ENCODE data around the gene TMEM40.

DNA sequence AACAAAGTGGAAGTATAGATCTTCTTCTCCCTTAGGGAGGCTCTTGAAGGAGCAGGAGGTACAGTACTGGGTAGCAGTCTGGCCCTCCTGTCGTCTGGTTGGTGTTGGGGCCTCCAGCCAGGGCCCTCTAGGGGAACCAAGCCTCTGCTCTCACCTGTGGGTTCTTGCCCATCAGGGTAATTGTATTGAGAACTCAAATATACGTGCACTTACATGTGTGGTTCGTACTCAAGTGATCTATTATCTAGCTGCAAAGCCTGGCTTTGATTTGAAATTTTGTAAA is 25.9 kb downstream of the MKRN2 start:
- CAGE, long polyA plus RNA: no peak
- RRBS: no CpG with 5 or more reads among the region's 3 CpGs

DNA sequence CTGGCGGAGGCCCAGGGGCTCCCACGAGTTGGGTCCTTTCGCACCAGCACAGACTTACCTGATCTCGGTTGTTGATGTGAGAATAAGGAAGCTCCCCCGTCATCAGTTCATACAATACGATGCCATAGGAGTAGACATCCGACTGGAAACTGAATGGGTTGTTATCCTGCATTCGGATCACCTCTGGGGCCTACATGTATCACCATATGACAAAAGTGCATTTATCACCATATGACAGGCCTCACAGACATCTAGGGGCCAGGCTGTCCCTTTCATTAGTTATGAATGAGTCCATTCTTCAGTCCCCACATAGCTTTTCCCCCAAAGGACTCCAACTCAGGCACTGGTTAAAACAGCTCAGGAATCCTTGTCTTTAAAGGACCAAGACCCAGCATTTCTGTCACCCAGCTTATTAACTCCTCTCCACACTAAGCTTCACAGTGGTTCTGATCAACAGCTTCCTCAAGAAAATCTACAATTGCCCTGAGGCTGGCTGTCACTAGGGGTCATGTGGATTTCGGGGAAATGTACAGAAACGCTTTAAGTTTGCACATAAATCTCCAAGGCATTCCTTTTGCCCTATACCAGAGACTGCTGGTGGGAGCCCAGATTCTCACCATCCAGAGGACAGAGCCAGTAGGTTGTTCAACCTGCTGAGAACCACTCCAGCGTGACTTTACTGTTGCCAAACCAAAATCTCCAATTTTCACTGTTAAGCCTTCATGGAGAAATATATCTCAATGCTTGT is 28.4 kb downstream of the MKRN2 start:
- CAGE, long polyA plus RNA: no peak
- RRBS: no CpG with 5 or more reads among the region's 11 CpGs

- CAGE, long polyA plus RNA: no peak
- RRBS: no CpG with 5 or more reads among the region's 10 CpGs
These were observed at the start of gene TMEM40 for GRCh38 chr3:12759093-12759767. TMEM40 (minus strand) TSS chr3:12759259.

DNA sequence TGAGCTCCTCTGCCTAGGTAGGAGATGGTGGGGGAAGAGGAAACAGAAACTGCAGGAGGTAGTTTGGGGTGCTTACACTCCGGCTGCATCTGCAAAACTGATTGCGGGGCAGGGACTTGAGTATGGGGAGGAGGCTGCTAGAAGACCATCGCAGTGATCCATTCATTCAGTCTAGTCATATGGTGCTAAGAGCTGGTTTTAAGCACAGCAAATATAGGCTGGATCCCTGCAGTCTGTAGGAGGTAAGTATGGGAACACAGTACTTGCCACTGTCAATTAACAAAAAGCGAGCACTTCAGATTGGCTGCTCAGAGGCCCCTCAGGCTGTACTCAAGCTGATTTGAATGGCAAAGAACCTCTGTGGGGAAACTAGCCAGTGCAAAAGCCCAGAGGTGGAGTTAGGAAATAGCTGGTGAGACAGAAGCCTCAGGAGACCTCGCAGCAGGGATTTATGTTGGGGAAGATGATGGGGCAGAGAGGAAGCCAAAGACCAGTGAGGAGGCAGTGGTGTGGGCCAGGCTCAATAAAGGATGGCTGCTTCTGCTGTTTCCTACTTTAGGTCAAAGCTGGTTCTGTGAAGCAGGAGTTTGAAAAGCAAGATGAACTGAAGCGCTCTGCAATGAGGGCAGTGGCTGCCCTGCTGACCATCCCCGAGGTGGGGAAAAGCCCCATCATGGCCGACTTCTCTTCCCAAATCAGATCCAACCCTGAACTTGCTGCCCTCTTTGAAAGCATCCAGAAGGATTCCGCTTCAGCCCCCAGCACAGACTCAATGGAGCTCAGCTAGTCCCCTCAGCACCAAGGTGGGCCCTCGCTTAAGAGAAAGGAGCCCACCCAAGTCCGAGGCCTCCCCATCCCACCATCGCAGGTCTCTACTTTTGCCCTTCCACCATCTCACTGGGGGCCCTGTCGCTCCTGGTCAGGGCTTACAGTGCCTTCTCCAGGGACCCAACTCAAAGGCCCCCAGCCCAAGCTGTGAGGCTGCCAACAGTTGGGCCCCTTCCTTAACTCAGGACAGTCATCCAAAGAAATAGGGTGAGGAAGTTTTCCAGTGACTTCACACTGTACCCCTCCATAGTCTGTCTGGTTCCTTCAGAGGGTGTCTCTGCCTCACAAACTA is 7.8 kb downstream of the RPL32 start:
- CAGE, long polyA plus RNA: no peak
- RRBS: no CpG with 5 or more reads among the region's 13 CpGs

- CAGE, long polyA plus RNA: no peak
- RRBS: no CpG with 5 or more reads among the region's 5 CpGs
These were observed 1.2 kb downstream of the RPL32 start for GRCh38 chr3:12840282-12840519.

GRCh38 chr3:12962152-12962764 is 111.0 kb downstream of the IQSEC1 start:
- CAGE, long polyA plus RNA: no peak
- RRBS: no CpG with 5 or more reads among the region's 6 CpGs

DNA sequence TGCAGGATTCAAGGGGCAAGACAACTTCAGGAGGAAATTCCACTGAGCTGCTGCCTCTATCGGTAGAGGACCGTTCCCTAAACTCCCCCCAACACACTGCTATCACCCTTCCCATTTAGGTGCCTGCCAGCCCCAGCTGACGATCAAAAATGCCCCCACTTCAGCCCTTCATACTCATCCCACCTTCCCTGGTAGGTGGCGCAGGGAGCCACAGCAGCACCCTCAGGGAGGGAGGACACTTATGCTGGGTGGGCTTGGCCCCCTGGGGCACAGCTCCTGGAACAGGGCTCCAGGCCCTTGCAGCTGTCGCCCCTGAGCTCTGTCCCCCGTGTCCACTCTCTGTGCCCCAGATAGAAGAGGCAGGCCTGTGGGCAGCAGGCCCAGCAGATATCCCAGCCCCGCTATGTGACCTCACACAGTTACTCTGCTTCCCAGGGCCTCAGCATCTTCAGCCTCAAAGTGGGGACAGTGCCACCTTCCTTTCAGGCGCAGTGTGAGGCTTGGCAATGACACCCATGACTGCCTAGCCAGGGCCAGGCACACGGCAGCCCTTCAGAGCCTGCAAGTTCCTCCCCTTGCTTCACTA is 98.5 kb downstream of the IQSEC1 start:
- CAGE, long polyA plus RNA: no peak
- RRBS: no CpG with 5 or more reads among the region's 9 CpGs

- CAGE, long polyA plus RNA: no peak
- RRBS: no CpG with 5 or more reads among the region's 5 CpGs
These were observed 66.0 kb downstream of the IQSEC1 start for GRCh38 chr3:13007296-13007513.

- CAGE, long polyA plus RNA: no peak
- RRBS: 67% methylated on average over 1 of the region's 13 CpGs
These were observed 63.3 kb downstream of the IQSEC1 start for GRCh38 chr3:13009706-13010455.

- CAGE, long polyA plus RNA: no peak
- RRBS: 66% methylated on average over 5 of the region's 44 CpGs
These were observed 51.2 kb downstream of the IQSEC1 start for GRCh38 chr3:13021581-13022945.

- CAGE, long polyA plus RNA: no peak
- RRBS: no CpG with 5 or more reads among the region's 5 CpGs
These were observed 32.9 kb downstream of the IQSEC1 start for GRCh38 chr3:13040350-13040800.

- CAGE, long polyA plus RNA: no peak
- RRBS: 2% methylated on average over 17 of the region's 100 CpGs
These were observed 676 bp downstream of the NUP210 start for GRCh38 chr3:13419099-13420193.

GRCh38 chr3:13518702-13519345 is 30.1 kb upstream of the FBLN2 start:
- CAGE, long polyA plus RNA: no peak
- RRBS: 17% methylated on average over 1 of the region's 15 CpGs

GRCh38 chr3:13546477-13547192 is 2.3 kb upstream of the FBLN2 start:
- CAGE, long polyA plus RNA: no peak
- RRBS: no CpG with 5 or more reads among the region's 10 CpGs

GRCh38 chr3:14134174-14135033 is 9.6 kb downstream of the TMEM43 start:
- CAGE, long polyA plus RNA: no peak
- RRBS: no CpG with 5 or more reads among the region's 16 CpGs

GRCh38 chr3:14144141-14145229 is 19.6 kb downstream of the TMEM43 start:
- CAGE, long polyA plus RNA: no peak
- RRBS: no CpG with 5 or more reads among the region's 10 CpGs

GRCh38 chr3:14178994-14179720 is 540 bp downstream of the LSM3 start:
- CAGE, long polyA plus RNA: no peak
- RRBS: no CpG with 5 or more reads among the region's 8 CpGs

GRCh38 chr3:14301513-14302020 is 100.8 kb upstream of the SLC6A6 start:
- CAGE, long polyA plus RNA: no peak
- RRBS: no CpG with 5 or more reads among the region's 16 CpGs

- CAGE, long polyA plus RNA: no peak
- RRBS: no CpG with 5 or more reads among the region's 8 CpGs
These were observed 13.2 kb upstream of the SLC6A6 start for GRCh38 chr3:14389078-14389784.

- CAGE, long polyA plus RNA: no peak
- RRBS: no CpG with 5 or more reads among the region's 6 CpGs
These were observed 13.0 kb downstream of the SLC6A6 start for GRCh38 chr3:14415265-14415856.